Body of pancreas (tissue), 2 donors: ENCODE measurements around a stretch of chr10.

DNA sequence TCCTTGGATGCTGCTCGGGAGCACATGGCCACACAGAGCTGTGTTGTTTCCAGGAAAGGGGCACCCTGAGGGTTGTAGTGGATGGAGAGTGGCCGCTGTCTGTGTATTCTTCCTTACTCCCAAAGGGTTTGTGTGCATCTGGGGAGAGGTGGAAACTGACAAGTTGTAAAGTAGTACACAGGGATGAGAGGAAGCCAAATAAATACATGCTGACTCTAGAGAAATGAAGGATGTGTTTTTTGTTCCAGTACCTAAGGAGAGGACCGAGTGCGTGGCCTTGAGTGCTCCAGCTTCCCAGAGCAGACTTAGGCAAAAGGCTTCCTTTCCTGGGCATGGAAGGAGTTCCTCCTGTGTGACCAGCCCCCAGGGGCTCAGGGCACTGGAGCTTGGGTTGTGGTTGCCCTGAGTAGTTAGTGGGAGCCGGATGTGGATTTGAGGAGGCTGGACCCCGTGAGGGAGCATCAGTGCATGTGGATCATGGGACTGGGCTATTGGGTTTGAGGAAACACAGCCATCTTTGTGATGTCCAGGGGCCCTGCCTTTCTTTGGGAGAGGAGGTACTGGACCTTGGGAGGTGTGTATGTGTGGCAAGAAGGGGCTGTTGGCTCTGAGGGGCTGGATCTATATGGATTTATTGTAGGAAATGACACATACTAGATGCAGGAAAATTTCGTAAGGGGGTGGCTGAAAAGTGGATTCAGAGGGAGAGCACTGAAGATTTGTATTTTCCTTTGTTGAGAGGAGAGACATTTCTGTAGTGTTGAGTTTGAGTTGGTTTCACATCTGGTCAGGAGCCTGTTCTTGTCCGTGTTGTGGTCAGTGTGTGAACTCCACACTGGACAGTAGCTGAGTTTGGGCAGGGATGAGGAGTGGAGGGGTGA is 8.4 kb downstream of the LRMDA start:
- PRO-cap = no peak
- RAMPAGE, long total RNA, 2 experiments = start-site peak on the plus strand in 1 of 2 experiments, centred at position 269 of the sequence, 14 reads per replicate

GRCh38 chr10:75450142-75450367 is 18.6 kb downstream of the LRMDA start:
- PRO-cap = no peak
- RAMPAGE, long total RNA, 2 experiments = no peak in any of the 2 experiments

DNA sequence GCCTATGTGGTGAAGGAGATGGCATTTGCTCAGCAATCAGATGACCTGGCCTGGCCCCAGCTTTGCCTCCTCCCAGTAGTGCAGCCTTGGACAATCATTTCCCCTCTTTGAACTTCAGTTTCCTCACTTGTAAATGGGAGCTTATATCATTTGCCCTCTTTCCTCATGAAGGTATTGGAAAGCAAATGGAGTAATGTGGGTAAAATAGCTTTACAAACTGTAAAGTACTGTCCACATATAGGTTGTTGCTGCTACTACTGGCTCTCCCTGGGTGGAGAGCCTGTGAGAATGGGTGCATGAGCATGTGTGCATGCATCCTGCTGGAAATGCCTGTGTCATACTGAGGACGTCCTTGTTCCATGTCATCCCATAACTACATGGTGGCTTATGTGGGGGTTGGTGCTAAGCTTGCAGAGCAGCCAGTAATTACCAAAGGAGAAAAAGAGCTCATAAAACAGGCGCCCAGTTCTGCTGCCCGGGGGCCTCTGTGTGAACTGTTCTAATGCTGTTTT is 91.6 kb downstream of the LRMDA start:
- PRO-cap = no peak
- RAMPAGE, long total RNA, 2 experiments = no peak in any of the 2 experiments

GRCh38 chr10:75712164-75712570 is 280.7 kb downstream of the LRMDA start:
- PRO-cap = unidirectional peak, plus-strand start at chr10:75712394
- RAMPAGE, long total RNA, 2 experiments = no peak in any of the 2 experiments

- PRO-cap = no peak
- RAMPAGE, long total RNA, 2 experiments = no peak in any of the 2 experiments
Measured at GRCh38 chr10:76111689-76112929, 680.7 kb downstream of the LRMDA start.

GRCh38 chr10:76137443-76138041 is 706.1 kb downstream of the LRMDA start:
- PRO-cap = no peak
- RAMPAGE, long total RNA, 2 experiments = no peak in any of the 2 experiments

- PRO-cap = no peak
- RAMPAGE, long total RNA, 2 experiments = no peak in any of the 2 experiments
Measured at GRCh38 chr10:77160488-77161209, 477.0 kb downstream of the KCNMA1 start.

DNA sequence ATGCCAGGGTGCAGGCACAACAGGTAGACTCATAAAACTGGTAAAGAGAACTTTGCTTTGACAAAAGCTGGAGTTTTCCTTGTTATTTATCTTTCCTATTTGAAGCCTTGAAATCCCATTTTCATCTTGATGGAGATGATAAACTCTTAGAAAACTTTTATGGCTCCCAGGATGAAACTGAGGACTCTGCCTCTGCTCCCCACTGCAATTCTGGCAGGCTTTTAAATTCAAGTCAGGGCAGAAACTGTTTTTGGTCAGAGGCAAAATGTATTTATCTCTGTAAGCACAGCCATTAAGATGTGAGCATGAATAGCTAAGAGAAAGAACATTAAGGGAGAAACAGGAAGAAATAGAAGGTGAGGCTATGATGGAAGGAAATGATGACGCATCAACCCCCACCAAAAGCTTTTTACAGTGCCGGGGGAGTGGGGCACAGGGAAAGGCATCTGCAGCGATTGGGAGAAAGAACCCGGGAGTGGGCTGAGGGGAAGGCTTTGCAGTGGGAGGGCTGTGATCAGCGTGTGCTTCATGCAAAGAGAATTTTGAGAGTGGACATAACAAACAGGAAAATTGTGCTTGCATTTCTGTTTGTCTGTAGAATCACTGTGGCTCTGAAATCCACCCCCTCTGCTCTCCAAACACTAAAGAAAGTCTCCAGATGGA is 250.9 kb downstream of the KCNMA1 start:
- PRO-cap = no peak
- RAMPAGE, long total RNA, 2 experiments = no peak in any of the 2 experiments

- PRO-cap = no peak
- RAMPAGE, long total RNA, 2 experiments = no peak in any of the 2 experiments
Measured at GRCh38 chr10:77390193-77391328, 247.0 kb downstream of the KCNMA1 start.

GRCh38 chr10:77417309-77417782 is 220.3 kb downstream of the KCNMA1 start:
- PRO-cap = no peak
- RAMPAGE, long total RNA, 2 experiments = no peak in any of the 2 experiments

- PRO-cap = no peak
- RAMPAGE, long total RNA, 2 experiments = no peak in any of the 2 experiments
Measured at GRCh38 chr10:77469841-77470463, 167.7 kb downstream of the KCNMA1 start.

- PRO-cap = no peak
- RAMPAGE, long total RNA, 2 experiments = no peak in any of the 2 experiments
Measured at GRCh38 chr10:77547966-77548703, 89.5 kb downstream of the KCNMA1 start.

- PRO-cap = no peak
- RAMPAGE, long total RNA, 2 experiments = no peak in any of the 2 experiments
Measured at GRCh38 chr10:77552101-77552636, 85.4 kb downstream of the KCNMA1 start.

DNA sequence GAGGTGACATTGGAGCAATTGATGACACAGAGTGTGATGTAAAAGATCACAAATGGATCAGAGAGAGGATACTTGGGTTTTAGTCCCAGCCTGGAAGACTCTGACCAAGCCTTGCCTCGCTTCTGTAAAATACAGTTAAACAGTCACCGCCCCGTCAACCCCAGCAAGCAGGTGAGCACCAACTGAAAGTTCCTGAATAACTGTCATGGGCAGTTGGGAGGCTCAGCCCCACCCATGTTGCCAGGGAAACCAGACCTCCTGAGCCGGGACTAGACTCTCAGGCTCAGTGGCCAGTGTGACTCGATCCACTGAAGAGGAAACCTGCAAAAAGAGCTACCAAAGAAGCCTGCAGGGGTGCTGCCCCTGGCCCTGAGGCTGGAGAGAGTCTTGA is 126.0 kb upstream of the KCNMA1 start:
- PRO-cap = no peak
- RAMPAGE, long total RNA, 2 experiments = no peak in any of the 2 experiments

DNA sequence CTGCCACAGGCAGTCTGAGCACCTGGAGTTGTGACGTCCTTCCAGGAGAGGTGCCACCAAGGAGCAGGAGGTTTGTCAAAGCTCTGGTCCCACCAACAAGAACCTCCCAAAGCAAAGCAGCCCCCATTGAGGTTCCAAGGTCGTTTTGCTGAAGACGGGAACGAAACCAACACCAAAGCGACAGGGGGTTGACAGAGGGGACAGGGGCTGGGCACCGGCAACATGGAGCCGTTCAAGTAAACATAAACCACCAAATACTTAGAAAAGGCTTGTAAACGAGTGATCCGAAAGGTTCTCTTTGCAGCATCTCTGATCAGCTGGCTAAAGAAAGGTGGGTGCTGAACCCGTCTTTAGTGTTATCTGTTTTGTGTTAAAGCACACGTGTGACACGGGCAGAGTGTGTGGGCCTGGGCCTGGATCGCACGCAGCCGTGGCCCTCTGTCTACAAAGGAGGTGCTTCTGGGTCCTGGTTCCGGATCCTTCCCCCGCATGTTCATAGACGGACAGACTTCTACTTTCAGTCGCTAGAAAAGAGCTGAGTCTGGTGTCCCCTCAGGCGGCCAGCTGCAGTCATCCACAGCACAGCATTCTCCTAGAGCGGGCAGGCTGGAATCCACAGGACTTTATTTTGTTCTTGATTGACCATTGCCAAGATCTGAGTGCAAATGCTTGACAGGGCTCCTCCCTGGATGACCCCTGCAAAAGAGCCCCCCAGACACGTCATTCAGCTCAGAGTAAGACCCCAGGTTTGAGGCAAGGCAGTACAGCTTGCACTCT is 134.5 kb downstream of the DLG5 start:
- PRO-cap = no peak
- RAMPAGE, long total RNA, 2 experiments = start-site peak on the minus strand in 1 of 2 experiments, centred at position 480 of the sequence, 7 reads per replicate

- PRO-cap = no peak
- RAMPAGE, long total RNA, 2 experiments = no peak in any of the 2 experiments
Measured at GRCh38 chr10:77856370-77856568, 70.3 kb downstream of the DLG5 start.

- PRO-cap = no peak
- RAMPAGE, long total RNA, 2 experiments = no peak in any of the 2 experiments
Measured at GRCh38 chr10:77940477-77941082, 14.0 kb upstream of the DLG5 start.

GRCh38 chr10:77943024-77943894 is 16.7 kb upstream of the DLG5 start:
- PRO-cap = no peak
- RAMPAGE, long total RNA, 2 experiments = no peak in any of the 2 experiments

GRCh38 chr10:77988706-77989148 is 40.6 kb downstream of the POLR3A start:
- PRO-cap = no peak
- RAMPAGE, long total RNA, 2 experiments = no peak in any of the 2 experiments

DNA sequence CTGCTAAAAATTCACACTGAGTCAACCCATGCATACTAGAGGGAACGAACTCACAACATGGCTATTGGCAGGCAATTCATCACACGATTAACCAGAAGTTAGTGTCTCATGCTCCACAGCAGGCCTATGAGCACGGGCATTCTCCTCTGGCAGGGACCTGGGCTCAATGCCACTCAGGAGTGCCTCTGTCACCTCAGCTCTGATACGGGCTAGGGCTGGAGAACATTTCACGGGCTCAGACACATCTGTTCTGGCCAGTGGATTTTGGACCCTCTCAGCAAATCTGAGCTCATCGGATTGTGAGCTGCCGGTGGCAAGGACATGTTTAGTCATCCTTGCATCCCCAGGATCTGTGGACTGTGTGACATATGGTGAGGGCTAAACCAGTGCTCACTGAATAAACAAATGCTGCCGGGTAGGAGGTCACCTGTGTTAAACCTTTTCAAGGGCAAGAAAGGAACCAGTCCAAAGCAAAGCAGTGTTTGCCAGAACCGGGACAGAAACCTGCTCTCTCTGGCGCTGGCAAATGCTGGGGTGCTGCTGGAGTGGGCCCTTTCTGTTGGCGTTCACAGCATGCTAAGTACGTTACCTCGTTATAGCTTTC is 40.1 kb downstream of the POLR3A start:
- PRO-cap = no peak
- RAMPAGE, long total RNA, 2 experiments = no peak in any of the 2 experiments